ENCODE measurements around a stretch of chr2.

DNA sequence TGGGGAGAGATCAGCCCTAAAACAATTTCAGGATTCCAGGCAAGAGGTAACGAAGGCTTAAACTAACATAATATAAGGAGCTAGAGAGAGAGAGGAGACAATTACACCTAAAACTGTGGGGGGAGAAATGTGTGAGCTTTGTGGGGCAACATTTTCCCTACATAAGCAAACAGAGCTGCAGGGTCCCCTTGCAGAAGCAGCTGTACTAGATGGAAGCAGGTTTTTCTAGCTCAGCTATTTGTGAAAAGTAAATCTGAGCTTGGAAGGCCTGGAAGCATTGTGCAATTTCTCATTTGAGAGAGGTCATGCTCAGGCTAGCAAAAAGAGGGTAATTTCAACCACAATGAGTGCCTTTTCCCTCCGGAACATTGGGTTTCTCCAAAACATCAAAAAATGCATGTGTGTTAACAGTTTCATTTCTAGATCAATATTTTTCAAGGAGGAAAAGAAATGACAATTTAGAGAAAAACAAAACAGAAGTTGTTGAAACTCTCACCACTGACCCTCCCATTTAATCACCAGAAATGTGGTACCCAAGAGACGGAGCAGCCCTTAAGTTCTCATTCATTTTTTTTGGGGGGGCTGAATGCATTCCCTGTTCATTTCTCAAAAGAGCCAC is 129.9 kb downstream of the ARL4C start:
- PRO-cap, result no peak
- RAMPAGE, long total RNA, result no peak

GRCh38 chr2:234462009-234462288 is 34.9 kb downstream of the ARL4C start:
- PRO-cap, result no peak
- RAMPAGE, long total RNA, result no peak

- PRO-cap, result no peak
- RAMPAGE, long total RNA, result no peak
Observed at GRCh38 chr2:234630753-234631131, 133.9 kb upstream of the ARL4C start.

- PRO-cap, result no peak
- RAMPAGE, long total RNA, result no peak
Observed at GRCh38 chr2:234631909-234632493, 135.1 kb upstream of the ARL4C start.

DNA sequence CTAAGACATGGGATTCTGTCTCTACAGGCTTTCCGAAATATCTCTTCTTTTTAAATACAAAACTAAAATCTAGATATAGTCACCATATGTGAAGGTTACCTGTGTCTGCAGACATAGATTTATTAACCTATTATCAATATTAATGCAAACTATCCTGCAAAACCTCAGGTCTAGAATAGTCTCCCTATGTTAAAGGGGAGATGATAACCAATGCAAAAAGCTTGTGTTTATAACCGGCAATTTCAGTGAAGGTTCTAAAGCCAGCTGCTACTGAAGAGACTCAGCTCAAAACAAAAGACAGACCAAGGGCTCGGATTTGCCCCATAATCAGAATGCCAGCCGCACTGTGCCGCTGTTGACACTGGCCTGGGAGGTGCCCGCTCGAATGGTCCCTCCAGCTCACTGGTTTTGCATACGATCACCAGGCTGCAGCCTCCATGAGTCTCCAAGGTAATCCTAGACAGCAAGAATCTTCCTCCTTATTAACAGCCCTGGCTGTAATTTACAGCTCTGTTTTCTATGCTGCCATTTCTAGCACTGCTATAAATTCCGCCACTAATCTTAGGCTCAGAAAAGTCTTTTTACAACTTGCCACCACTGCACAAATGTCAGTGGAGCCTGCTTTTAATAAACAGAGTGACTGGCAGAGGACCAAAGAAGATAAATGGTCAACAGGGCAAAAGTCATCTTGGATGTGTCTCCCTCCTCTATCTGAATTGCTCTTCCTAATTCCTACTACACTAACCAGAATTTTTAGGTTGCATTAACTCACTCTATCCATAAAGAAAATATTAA is 155.8 kb upstream of the SH3BP4 start:
- PRO-cap, result no peak
- RAMPAGE, long total RNA, result no peak

GRCh38 chr2:234873509-234874191 is 78.2 kb upstream of the SH3BP4 start:
- PRO-cap, result no peak
- RAMPAGE, long total RNA, result no peak

DNA sequence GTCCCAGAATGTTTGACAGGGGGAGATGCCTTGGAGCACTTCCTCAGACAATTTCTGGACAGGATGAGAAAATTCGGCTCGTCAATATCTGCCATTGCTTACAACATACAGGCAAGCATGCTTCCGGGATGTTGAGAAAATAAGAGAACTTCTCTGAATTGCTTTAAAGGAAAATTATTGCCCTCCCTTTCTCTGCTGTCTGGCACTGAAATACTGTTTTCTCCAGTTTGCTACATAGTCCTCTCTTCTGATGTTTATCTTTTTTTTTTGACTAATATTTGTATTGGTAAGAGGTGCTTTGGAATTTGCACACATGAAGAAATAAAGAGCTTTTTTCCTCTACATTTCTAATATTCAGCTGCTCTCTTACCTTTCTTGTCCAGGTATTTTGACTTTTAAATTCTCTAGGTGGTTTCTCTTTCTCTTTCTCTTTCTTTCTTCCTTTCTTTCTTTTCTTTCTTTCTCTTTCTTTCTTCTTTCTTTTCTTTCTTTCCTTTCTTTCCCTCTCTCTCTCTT is 77.0 kb upstream of the SH3BP4 start:
- PRO-cap, result no peak
- RAMPAGE, long total RNA, result no peak

- PRO-cap, result no peak
- RAMPAGE, long total RNA, result no peak
Observed at GRCh38 chr2:234932508-234933132, 19.2 kb upstream of the SH3BP4 start.

DNA sequence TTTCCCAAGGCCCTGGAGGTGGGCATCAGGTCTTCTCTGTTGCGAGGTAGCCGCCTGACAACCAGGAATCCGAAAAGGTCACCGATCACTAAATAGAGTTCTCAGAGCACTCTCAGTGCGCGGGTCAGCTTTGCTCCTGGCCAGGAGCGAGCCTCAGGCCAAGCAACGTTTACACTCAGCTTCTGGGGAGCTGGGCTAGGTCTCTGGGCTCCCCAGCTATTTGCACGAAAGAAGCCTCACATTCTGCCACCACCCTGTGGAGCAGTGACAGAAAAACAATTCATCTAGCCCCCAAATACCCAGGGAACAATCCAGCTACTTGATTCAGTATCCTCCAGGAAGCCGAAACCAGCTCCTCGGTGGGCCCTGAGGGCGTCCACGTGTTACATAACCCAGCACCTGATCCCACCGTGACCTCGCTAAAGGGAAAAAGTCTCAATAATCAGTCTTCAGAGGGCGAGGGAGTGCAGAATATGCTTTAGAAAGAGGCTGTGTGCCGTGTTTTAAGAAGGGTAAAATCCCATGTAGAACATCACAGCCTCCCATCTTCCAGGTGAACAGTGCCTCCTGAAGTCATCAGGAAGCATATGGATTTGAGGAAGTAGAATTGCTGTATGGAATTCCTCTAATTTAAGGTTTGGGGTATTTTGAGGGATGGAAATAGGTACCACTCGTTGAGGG is 3.4 kb downstream of the SH3BP4 start:
- PRO-cap, result no peak
- RAMPAGE, long total RNA, result no peak

GRCh38 chr2:235007087-235007675 is 55.4 kb downstream of the SH3BP4 start:
- PRO-cap, result no peak
- RAMPAGE, long total RNA, result no peak

DNA sequence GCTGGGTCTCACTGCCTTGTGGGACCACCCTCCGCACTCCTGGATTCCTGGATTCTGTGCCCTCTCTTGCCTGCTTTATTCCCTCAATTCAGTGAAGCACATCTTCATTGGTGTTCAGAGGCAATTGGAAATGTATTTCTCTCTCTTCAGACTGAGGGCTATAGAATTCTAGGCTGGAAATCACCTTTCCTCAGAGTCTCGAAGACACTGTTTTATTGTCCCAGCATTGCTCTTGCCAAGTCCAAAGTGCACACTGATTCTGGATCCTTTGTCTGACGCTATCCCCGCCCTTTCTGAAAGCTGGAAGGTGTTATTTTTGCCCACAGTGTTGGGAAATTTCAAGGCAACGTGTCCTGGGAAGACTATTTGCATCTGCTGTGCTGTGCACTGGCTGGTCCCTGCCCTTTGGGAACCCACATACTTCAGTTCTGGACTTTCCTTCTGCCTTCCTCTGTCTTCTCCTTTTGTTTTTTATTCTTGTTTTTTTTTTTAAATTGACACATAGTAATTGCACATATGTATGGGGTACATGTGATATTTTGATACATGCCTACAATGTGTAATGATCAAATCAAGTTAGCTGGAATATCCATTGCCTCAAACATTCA is 190.8 kb downstream of the SH3BP4 start:
- PRO-cap, result no peak
- RAMPAGE, long total RNA, result no peak

- PRO-cap, result no peak
- RAMPAGE, long total RNA, result no peak
Observed at GRCh38 chr2:235144899-235145400, 193.1 kb downstream of the SH3BP4 start.

- PRO-cap, result no peak
- RAMPAGE, long total RNA, result no peak
Observed at GRCh38 chr2:235343381-235343723, 150.5 kb upstream of the AGAP1 start.

GRCh38 chr2:235495821-235496981 is 2.4 kb downstream of the AGAP1 start:
- PRO-cap, result no peak
- RAMPAGE, long total RNA, result no peak

DNA sequence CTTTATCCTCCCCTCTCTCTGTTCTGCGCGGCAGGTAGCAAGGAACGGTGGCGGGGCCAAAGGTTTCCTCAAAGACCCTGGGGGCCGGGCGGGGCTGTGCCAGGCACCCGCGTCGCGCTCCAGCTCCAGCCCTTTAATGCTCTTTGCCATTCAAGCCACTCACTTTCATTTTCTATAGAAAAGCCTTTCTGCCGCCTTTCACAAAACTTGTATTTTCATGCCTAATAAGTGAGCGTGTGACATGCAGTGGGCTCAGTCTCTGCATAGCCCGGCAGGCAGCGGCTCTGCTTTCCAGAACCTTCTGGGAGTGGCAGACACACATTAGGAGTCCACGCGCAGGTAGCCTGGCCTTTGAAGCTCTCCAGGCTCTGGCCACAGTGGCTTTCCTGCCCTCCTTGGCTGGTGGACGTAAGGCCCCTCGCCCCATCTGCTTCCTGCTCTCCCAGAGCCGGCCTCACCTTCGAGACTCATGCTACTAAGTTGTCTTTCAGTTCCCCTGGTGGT is 41.7 kb downstream of the AGAP1 start:
- PRO-cap, result no peak
- RAMPAGE, long total RNA, result no peak

DNA sequence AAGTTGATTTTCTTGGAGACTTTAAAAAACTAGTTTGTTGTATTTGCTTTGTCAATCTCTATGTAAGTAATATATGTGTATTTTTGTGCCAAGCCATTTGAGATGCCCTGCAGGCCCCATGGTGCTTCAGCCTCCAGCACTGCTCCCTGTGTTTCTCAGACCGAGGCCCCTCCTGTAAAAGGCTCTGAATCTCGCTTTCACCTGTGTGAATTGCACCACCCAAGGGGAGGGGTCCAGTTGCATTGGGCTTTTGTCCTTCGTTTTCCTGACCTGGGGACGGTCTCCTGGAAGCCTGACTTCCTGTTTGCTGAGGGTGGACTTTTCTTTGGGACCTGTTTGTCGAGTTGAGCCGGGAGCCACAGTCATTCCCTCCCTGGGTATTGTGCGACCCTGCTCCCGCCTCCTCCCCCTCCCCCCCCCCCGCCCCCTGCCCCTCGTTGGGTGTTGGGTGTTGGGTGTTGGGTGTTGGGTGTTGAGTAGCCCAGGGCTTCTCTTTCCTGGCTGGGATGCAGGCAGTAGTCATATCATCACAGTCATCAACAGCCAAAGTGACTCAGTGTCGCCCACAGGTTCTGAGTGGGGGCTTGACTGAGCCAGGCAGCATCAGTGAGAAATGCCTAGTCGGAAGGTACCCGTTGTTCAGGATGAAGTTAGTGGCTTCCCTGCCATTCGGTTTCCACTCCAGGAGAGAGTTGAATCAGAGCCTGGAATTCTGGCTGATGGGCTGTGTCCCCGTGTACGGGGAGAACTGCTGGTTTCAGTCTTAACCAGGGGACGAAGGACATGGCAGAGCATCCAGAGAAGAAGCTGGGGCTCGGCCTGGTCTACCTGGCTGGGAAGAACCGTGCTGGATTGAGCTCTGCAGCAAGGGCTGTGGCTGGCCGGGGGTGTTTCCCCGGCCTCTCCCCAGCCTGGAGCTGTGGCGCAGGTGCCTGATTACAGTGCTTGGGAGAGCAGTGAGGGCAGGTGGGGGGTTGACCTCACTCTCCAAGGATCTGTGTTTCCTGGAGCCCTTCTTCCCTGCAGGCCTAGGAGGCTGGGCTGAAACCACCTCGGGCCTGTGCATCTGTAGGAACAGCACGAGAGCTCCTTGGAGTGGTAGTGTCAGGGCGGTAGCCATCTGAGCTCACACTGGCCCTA is 49.2 kb downstream of the AGAP1 start:
- PRO-cap, result no peak
- RAMPAGE, long total RNA, result no peak

DNA sequence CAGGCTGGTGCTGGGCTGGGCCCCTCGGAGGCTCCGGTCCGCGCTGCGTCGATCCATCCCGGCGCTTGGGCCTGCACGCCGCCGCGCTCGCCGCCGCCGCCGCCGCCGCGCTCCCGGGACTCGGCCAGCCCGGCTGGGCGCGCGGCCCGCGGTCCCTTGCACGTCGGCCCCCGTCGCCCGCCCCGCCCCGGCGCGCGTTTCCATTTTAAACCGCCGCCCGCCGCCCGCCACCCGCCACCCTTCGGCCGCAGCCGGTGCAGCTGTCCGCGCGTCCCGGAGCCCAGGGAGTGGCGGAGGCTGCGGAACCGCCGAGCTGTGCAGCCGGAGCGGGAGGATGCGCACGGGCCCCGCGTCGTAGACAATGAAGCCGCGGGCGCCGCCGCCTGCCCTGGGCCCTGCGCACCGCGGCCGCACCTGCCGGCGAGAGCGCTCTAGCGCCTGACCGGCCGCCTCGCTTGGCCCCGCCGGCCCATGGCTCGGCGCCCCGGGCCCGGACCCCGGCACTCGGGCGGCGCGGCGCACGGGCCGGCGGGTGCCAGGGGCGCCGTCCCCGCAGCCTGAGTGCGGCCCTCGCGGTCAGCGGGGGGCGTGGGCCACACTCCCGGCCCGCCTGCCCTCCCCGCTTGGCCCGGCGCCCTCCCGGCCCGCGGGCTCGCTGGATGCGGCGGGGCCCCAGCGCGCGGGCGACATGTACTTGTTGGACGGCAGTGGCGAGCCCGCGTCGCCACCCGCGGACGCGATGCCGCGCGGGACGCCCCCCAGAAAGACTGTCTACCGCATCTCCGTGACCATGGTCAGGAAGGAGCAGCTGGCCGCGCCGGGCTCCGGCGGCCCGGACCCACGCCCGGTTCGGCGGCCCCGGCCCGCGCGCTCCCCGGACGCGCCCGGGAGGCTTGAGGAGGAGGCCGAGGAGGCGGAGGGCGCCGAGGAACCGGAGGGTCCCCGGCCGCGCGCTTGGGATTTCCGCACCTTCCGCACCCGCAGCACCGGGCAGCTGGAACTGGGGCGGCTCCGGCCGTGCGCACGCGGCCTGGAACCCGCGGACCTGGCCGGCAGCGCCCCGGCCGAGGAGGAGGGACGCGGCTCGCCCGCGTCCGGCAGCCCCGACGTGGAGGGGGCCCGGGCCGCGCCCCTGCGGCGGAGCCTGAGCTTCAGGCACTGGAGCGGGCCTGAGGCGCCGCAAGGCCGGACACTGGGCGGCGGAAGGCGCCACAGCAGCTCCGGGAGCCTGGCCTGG is 176.0 kb downstream of the AGAP1 start:
- PRO-cap, result no peak
- RAMPAGE, long total RNA, result no peak

- PRO-cap, result no peak
- RAMPAGE, long total RNA, result no peak
Observed at GRCh38 chr2:235670649-235671161, 176.9 kb downstream of the AGAP1 start.

GRCh38 chr2:235692539-235693230 is 198.8 kb downstream of the AGAP1 start:
- PRO-cap, result no peak
- RAMPAGE, long total RNA, result no peak

DNA sequence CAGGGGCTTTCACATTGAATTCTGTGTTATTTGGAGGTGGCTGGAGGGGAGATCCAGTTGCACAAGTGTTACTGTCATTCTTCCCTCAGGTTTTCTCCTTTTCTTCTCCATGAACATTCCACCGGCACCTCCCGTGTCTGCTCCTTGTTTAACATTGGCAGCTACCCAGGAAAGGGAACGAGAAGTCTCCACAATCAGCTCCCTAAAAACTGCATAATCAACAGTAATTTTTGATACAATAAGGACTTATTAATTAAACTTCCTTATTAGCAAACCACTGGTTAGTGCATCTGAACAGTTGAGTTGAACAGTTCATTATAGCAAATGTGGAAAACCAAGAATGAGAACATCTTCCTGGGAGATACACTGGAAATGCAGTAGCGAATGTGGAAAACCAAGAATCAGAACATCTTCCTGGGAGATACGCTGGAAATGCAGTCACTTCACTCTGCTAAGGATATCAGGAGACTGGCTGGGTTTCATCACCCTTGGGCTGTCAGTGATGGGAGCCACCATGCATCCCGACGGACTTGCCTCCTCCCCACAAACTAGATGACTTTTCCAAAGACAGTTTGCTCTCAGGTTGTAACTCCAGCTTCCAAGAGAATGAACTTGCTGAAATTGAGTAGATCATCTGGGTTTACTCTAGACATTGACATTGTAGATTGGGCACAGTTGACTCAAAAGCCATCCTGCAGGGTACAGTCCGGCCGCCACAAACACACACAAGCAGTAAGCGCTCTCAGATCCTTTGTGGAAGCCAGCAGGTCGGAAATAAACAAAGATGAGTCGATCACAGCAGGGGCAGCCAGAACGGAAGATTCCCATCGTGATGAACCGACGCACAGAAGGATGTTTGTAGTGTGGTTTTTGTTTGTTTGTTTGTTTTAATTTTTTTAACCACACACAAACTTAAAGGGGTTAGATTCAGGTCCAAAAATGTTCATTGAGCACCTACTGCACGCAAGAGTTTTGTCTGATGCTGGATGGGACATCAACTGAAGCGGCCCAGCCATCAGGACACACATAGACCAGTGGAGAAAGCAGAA is 192.2 kb downstream of the GBX2 start:
- PRO-cap, result no peak
- RAMPAGE, long total RNA, result no peak